Cardiac ventricle fibroblast (primary cell): ENCODE data around the genes TMEM79, MEF2D and PEAR1.

DNA sequence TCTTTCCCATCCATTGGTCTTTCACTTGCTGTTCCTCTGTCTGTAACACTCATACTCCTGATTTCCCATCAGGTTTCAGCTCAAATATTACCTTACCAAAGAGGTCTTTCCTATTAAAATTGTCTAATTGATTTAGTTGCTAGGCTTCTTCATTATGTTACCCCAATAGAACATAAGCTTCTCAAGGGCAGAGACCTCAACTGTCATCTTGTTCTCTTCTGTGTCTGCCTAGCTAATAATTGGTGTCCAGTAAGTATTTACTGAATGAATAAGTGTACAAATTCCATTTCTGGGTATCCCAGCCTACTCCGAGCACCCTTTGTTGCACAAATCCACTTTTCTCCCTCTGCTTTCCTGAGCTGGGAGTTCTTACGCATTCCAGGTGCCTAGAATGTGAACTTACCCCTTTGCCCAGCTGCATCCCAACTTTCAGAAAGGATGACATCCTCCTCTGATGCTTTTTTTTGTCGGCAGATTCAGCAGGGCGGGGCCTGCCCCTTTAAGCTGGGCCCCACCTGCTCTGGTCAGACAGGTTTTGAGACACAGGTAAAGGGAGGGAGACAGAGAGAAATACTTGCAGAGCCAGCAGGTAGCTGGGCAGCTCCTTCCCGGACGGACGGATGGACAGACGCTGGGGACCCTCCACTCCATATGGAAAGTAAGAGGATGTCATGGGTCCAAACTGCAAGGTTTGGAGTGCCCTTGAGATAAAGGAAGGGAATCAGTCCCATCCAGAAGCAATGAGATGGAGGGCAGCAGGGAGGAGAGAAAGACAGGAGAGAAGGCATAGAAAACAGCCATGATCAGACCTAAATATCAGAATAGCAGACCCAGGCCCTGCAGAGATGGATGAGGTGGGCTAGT, at the start of gene TMEM79:
Gene TMEM79, plus strand, starts transcription at position 577 of the 864 bp plus-strand sequence.
- RAMPAGE, long total RNA = no peak

DNA sequence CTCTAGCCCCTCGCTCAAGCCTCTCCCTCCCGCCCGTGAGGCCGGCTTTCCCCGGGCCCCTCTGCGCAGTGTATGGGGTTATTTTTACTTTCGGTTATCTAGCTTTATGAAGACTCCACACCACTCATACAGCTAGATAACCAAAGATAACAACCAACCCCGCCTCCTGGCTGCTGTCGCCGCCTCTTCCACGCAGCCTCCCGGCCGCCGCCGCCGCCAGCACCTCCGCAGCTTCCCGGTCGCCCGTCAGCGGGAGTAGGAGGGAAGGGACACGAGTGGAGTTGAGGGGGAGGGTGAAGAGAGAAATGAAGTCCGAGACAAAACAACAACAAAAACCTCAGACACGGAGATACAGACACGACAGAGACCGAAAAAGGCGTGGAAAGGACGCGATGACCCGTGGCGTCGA, 51.3 kb downstream of the RHBG start:
- RAMPAGE, long total RNA = no peak

- RAMPAGE, long total RNA = no peak
Observed at GRCh38 chr1:156445846-156446377, 54.7 kb downstream of the MEF2D start.

GRCh38 chr1:156490079-156491244, 10.1 kb downstream of the MEF2D start:
- RAMPAGE, long total RNA = no peak

GRCh38 chr1:156496108-156496973, 4.2 kb downstream of the MEF2D start:
- RAMPAGE, long total RNA = no peak

GRCh38 chr1:156500228-156500855, at the start of gene MEF2D:
Gene MEF2D (minus strand): TSS chr1:156500775.
- RAMPAGE, long total RNA = no peak

GRCh38 chr1:156504008-156504693, 3.6 kb upstream of the MEF2D start:
- RAMPAGE, long total RNA = no peak

- RAMPAGE, long total RNA = no peak
Observed at GRCh38 chr1:156616118-156616970, 2.9 kb upstream of the HAPLN2 start.

- RAMPAGE, long total RNA = no peak
Observed at GRCh38 chr1:156662098-156662790, 15.0 kb downstream of the NES start.

DNA sequence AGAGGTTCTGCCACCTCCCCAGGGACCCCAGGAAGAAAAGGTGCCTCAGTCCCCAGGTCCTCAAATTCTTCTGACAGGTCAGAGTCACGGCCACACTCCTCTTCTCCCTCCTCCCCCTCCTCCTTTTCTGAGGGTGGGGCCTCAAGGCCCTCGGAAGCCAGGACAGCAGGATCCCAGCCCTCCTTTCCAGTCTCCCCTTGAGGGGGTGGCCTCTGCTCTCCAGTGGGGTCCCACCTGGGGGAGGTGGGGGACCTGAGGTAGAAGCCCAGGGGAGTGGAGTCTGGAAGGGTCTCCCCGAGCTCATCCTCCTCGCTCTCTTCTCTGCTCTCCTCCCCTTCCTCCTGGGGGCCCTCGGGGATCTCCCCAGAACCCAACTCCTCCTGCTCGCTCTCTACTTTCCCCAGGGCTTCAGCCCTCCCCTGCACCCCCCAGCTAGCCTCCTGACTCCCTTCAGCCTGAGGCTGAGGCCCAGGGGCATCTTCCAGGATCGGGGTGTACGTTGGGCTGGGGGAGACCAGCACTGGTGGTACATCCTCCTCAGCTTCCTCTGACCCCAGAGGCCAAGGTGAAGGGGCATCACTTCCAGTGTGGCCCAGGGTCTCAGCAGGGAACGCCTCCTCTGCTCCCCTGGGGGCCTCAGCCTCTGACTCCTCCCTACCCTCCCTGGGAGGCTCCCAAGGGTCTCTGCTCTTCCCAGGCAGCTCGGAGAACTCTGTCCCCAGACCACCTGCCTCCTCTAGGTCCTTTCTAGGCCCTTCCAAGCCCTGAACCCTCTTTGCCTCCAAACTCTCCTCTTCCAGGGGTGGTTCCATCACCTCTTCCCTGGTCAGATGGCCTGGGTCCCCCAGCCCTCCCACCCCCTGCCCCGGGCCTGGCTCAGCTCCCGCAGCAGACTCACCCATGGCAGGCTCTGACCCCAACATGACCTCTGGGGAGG, 6.9 kb downstream of the NES start:
- RAMPAGE, long total RNA = no peak

GRCh38 chr1:156670956-156671841, 6.0 kb downstream of the NES start:
- RAMPAGE, long total RNA = no peak

DNA sequence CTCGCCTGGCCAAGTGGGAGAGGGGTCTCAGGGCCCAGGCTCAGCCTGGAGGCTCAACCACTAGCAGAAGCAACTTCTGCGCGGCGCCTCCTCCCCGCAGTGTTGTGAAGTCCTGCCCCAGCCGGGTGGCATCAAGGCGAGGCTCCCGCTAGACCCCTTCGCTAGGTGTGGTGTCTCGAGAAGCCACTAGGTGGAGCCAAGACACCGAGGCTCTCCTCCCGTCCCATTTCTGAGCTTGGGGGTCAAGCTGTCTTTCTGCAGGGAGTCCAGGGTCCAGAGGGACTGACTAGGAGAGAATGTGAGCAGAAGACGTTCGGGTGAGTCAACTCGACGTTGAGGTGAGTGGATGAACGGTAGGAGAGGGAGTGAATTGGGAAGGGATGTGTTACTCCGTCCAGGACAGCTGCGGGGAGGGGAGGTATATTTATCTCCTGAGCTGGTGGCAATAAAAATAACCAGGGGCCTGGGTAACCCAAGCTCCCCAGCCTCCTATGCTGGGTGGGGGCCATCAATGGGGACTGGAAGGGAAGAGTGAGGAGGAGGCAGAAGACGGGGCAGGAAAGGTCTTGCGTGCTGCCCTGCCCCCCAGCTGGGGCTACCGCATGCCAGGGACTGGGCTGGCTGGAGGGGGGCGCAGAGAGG, 12.4 kb upstream of the NES start:
- RAMPAGE, long total RNA = no peak

DNA sequence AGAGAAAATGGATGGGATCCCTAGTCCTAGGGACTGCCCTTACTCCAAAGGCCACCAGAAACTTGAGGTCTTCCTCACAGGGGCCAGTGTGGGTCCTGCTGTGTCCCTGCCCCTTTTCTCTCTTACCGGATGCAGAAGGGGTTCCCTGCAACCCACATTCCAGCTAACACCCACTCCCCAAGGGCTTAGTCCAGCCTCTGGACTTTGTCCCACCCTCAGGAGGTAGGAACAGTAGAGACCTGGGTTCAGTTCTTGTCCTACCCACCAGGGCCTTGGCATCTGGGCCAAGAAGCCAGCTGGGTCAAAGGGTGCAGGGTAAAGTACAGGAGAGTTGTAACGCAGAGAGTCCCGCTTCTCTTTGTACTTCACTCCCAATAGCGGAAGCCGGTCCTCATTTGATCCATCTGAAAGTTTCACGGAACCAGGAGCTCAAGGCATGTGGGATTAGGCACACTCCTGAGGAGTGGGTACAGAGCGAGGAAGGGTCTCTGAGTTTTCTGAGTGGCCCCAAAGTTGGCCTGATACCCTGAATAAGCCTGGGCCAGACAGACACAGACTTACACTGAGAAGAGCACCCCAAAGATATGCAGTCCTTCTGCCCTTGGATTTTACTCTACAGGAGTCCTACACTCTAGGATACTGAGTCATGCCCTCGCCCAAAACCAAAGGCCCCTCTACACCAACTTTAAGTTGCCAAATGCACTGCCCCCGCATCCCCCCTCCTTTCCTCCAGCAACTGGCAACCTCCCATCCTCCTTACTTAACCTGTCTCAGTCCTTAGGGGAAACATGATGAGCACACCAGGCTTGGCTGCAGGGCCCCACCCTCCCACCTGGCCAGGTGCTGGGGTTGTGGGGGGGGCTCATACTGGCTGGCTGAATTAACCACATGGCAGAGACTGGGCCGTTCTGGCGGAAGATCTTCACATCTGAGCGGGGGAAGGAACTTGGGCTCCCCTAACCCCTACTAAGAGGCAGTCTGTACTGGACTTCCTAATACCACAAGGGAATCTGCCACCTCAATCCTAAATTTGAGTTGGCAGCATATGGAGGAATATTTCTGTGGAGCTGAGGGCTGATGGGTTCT, 1.5 kb downstream of the HDGF start:
- RAMPAGE, long total RNA = no peak

DNA sequence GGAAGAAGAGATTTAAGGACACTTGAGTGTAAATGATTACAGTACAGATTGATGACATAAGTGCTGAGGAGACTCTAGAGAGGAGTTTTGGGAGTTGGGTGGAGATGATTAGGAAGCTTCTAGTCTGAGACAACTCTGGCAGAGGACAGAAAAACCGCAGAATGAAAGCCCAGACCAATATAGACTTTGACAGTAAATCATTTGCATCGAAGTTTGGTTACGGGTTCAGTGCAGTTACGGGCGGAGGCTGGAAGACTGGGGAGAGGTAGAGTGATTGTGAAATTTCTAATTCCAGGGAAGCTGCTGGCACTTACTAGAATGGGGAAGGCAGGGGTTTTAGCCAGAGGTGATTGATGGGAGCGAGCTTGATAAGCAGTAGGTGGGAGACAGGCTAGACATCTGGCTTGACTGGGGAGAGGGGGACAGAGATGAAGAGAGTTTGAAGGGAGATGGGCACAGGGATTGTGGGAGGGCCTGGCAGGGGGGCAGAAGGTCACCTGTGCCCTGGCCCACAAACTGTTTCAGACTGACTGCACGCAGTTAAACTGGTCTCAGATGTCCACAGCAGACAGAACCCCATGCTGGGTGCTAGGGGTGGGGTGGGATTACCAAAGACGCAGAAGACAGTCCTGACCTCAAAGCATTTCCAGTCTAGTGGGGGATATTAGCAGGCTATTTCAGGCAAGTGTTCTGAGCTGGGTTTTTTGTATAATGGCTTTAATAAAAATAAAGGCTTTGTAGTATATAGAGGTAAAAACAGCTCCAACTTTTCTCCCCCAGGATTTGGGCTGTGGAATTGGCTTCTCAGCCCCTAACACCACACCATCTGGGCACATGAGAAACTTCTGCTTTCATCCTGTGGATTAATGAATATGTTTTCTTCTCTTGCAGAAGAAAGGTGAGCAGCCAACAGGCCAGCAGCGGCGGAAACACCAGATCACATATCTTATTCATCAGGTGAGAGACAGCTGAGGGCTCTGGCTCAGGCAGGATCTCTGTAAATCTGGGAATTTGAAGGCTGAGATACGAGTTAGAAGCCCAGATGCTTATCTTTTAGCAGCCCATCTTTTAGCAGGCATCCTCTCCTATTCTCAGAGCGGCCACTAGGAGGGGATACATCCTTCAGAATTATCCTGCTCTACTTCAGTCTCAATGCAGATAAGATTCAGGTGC, 19.9 kb downstream of the SH2D2A start:
- RAMPAGE, long total RNA = no peak

DNA sequence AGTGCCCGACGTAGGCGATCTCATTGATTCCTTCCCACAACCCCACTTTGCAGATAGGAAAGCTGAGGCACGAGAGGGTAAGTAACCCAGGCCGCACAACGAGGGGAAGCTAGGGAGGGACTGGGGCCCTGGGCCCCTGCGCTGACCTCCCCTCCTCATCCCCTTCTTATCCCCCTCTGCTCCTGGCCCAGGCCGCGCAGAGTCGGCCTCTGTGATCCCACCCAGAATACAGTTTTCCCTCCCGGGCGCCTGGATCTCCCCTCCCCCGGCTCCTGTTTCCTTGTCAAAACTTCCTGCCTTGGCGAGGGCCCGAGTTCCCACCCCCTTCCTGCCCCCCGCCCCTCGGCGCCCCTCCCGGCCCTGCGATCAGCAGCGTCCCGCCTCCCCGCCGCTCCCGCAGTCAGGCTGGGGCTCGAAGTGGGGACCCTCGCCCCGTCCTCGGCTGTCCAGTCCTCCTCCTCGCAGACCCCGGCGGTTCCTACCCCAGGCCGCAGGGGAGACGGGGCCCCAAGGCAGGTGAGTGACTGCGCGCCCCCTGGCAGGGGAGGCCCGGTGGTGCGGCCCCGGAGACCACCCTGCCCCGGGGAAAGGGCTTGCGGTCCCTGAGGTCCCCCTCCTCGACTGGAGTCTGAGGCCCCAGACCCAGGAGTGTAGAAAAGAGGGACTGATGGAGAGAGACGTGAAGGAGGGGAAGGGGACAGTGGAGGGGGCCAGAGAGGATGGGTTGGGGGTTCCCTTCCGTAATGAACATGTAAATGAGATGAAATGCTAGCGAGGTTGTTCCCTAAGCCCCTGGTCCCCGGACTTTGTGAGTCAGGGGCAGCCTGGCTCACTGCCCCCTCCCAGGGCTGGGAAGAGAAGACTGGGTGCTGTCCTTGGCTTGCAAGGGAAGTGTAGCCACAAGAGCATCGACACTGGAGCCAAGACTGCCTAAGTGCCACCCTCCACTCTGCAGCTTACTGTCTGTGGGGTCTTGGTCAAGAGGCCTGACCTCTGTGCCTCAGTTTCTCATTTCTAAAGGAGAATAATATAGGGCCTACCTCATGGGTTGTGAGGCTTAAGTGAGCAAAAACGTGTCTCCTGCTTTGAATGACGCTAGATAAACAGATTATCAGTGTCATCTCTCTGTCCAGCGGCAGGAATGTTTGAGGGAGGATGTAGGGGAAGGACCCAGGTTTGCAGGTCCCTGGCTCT, at the start of gene PEAR1:
Gene PEAR1, plus strand, starts transcription at position 397 of the 1,194 bp plus-strand sequence.
- RAMPAGE, long total RNA = no peak

DNA sequence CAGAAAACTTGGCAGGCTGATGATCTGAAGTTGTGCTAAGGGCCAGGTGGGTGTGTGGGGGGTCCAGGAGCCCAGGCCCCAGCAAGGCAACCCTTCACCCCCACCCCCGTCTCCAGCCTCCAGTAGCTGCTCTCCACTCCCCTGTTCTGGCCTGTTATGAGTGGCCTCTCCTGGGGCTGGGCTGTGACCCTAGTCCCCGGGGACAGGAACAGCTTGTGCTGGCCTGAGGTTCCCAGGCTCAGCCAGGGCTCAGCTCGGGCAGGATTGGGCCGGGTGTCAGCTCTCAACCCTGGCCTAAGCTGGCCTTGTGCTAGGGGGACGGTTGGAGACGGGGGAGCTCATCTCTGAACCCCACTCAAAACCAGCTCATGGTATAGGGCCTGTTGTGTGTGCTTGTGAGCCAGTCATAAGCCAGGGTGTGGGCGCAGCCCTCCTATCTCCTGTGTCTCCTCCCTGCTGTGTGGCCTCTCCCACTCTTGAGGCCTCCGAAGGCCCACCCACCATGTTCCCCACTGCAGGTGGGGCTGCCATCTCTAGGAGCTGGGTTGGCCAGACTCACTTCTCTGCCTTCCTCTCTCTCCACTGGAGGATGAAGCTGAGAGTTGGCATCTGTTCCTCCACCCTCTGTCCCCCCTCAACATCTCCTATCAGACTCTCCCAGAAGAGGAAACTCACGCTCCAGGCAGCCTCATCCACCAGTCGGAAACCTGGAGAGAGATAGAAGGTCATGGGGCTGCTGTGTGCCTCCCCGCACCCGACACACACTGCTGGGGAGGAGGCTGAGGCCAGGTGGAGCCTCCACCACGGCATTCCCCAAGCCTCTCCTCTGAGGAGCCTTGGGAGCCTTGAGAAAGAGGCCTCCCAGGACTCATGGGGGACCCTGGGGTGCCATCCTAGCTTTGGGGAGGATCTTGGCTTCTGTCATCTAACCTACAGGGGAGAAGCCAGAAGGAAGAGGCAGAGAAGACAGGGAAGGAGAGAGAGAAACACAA, 1.4 kb downstream of the PEAR1 start:
- RAMPAGE, long total RNA = no peak

- RAMPAGE, long total RNA = no peak
Observed at GRCh38 chr1:156993338-156993975, 52.1 kb downstream of the ARHGEF11 start.

DNA sequence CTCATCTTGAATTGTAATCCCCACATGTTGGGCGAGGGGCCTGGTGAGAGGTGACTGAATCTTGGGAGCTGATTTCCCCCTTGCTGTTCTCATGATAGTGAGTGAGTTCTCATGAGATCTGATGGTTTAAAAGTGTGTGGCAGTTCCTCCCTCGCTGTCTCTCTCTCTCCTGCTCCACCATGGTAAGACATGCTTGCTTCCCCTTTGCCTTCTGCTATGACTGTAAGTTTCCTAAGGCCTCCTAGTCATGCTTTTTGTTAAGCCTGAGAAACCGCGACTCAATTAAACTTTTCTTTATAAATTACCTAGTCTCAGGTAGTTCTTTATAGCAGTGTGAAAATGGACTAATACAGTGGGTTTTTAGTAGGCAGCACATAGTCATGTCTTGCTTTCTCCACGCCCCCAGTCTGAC, 10.2 kb upstream of the ARHGEF11 start:
- RAMPAGE, long total RNA = no peak

DNA sequence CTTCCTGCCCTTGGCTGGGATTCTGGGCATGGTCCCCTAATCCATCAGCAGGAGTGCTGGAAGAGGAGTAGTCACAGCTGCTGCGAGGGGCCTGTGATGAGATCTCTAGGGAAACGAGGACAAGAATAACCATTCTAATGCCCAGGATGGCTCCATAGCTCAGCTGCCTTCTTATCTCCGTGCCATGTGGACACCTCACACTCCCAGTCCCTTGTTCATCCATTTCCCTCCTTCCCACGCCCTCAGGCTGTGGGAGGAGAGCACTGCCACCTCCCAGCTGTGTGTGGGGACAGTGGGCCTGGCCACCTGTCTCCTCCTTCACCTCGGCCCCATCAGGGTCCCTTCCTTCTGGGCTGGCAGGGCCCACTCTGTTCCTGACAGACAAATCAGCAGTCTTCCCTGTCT, 16.1 kb upstream of the ETV3 start:
- RAMPAGE, long total RNA = no peak

GRCh38 chr1:157198408-157199036, 60.3 kb upstream of the ETV3 start:
- RAMPAGE, long total RNA = no peak